ENCODE results near the genes NRG2, SRA1 and PCDHB8.

- PRO-cap = no peak
Observed at GRCh38 chr5:139511753-139511973, 29.1 kb upstream of the STING1 start.

- PRO-cap = bidirectional peak, plus-strand start at chr5:139543566, minus-strand start at chr5:139543441
Observed at GRCh38 chr5:139543253-139543991, 17.7 kb upstream of the UBE2D2 start.

DNA sequence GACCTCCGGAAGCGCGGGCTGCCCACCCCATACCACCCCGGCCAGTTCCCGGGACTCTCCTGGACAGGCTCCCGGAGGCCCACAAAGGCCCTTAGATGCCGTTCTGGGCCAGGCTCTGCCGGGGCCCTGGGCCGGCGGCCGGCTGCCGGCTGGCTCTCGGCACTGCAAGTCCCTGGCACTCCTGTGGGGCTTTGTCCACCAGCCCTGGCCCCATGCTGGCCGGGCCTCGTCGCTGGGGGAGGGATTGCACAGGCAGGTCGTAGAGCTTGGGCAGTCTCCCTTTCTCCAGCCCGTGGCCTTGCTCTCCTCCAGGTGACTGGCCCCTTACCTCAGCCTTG lies 7.1 kb upstream of the PSD2 start:
- PRO-cap = unidirectional peak, minus-strand start at position 77 of the sequence; unidirectional peak, minus-strand start at position 179 of the sequence

DNA sequence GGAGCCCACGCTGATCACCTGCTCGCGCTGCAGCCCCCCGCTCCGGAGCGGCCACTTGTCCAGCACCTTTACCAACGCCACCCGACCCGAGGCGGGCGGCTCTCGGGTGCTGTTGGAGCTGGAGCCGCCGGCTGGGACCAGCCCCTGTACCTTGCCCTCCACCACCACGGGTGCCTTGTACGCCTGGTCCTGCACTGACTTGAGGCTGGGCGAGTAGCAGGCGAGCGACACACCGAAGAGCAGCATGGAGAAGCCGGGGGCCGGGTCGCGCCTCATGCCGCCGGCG lies 638 bp downstream of the NRG2 start:
- PRO-cap = no peak

GRCh38 chr5:140042804-140044032 lies at the start of gene NRG2:
Gene NRG2 (minus strand): TSS chr5:140043299.
- PRO-cap = bidirectional peak, plus-strand start at chr5:140043212, minus-strand start at chr5:140043028; bidirectional peak, plus-strand start at chr5:140043411, minus-strand start at chr5:140043271

- PRO-cap = no peak
Observed at GRCh38 chr5:140256152-140256831, 46.6 kb downstream of the PFDN1 start.

DNA sequence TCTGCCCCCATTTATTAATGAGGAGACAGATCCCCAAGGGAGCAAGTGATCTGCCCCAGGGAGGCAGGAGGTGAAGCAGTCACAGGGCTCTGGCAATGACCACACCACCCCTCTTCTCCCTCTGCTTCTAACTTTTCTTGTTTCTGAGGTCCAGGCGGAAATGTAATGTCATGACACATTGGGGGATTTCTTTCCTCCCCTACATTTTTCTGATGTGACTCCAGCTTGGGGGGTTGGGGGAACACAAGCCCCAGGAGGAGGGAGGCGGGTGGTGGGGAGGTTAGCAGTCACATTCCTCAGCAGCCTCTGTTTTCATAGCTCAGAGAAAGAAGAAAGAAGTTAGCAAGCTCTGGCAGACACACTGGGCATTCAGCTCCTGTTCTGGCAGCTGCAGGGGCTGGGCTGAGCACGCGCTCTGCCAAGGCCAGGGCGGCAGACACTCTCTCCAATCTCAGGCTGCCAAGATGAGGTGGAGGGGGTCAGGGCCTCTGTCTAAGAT lies 19.9 kb upstream of the PFDN1 start:
- PRO-cap = bidirectional peak, plus-strand start at position 374 of the sequence, minus-strand start at position 118 of the sequence

DNA sequence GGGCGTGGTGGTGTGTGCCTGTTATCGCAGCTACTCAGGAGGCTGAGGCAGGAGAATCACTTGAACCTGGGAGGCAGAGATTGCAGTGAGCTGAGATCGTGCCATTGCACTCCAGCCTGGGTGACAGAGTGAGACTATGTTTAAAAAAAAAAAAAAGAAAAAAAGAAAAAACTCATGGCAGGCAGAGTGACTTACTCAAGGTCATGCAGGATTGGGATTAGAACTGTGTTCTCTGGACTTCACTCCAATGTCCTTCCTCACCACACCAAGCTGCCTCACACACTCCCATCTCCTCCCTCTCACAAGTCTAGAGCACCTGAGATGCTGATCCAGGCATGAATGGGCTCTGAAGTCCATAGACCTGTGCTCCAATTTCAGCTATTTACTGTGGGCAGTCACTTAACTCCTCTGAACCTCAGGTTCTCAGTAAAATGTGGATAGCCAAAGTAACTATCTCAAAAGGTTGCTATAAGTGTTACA lies 2.4 kb downstream of the HBEGF start:
- PRO-cap = no peak

DNA sequence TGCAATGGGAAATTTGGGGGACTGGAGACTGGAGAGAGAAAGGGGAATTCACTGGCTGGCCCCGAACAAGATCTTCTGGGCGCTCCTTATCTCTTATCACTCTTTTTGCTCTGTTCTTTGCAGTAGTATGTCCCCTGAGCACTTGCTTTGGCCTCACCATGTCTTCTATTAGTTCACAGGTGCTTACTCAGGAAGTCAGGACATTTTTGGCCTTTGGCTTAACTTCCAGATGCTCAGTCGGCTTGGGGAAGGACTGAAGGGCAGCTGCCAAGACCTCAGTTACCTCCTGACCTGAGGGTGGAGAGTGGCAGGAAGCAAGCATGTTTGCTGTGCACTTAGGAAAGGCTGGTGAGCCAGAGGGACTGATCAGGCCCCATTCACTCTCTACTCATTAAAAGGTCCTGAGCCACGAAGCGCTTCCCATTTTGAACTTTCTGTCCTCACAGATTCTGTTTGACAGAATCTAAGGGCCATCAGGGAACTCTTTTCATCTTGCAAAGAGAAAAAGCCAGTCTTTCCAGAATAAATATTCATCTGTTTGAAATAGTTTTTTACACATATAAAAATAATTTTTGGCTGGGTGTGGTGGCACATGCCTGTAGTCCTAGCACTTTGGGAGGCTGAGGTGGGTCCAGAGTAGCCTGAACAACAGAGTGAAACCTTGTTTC lies 14.7 kb downstream of the SLC4A9 start:
- PRO-cap = no peak

GRCh38 chr5:140400505-140401195 lies 983 bp upstream of the ANKHD1 start:
- PRO-cap = unidirectional peak, minus-strand start at chr5:140400789; bidirectional peak, plus-strand start at chr5:140401247, minus-strand start at chr5:140400888

GRCh38 chr5:140438144-140438795 lies 36.6 kb downstream of the ANKHD1 start:
- PRO-cap = no peak

DNA sequence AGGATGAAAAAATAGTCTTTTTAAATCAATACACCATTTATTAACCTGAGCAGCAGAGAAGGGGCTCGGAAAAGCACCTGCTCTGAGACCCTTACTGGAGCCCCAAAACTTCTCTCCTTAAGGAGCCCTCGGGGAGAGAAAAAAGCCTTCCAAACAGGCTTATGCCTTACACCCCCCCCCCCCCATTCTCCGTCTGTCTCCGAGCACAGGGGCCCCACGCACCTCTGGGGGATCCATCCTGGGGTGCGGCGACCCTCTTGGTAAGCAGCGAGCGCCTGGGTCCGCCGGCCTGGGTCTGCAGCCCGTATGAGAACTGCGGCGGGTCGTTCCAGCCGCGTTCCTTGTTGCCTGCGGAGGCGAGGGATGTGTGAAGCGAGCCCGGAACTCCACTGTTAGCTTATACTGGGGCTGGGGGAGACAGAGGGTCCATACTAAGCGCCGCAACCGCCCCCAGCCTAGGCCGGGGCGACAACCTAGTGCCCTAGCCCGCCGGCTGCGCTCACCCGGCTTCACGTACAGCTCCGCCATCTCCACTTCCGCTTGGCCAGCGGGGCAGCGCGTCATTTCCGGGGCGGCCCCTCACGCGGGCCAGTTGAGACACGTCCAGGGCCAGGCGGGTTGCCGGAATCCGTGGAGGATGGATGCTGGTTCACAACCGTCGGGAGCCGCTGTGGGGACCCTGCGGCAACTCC lies at the start of gene SRA1:
Gene SRA1, minus strand, starts transcription at position 549 of the 692 bp plus-strand sequence.
- PRO-cap = bidirectional peak, plus-strand start at position 618 of the sequence, minus-strand start at position 509 of the sequence

- PRO-cap = no peak
Observed at GRCh38 chr5:140568806-140569698, 4.4 kb downstream of the SLC35A4 start.

- PRO-cap = no peak
Observed at GRCh38 chr5:140570957-140571706, 6.5 kb downstream of the SLC35A4 start.

DNA sequence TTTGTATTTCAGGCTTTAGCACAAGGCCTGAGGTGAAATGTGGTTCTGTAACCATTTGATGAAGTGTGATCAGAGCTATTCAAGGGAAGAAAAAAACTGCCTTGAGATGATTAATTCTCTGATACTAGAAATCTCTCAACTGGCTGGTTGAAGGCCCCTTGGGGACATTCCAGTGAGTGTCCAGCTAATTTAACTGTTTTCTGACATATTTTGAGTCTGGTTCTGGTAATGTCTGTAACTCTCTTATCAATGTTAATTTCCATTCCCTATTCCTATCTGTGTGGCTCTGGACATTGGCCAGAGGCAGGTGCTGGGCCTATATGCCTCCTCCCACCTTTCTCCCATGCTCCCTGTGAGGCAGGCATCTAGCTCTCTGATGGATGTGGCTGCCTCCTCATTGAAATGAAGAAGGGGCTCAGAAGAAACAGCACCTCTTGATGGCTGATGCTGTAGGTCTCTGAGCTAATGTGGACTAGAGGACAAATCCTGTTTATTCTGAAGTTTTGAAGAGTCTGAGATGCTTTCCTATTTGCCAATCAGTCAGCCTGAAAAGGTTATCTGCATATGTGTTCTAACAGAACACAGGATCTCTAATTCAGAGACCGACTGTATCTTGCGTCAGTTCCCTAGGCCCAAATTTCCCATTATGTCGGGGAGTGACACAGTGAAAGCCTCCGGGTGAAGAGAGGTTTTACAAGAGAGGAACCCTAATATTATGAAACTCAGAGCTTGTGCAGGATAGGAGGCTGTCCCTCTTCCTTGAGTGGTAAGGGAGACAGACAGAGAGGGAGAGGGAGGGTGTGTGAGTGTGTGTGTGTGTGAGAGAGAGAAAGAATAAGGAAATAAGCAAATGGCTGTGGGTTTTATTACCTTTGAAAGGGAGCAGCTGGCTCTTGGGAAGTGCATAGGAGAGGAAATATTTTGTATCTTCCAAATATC lies 2.2 kb downstream of the CD14 start:
- PRO-cap = no peak

GRCh38 chr5:140701951-140702215 lies 1.6 kb downstream of the ZMAT2 start:
- PRO-cap = no peak

DNA sequence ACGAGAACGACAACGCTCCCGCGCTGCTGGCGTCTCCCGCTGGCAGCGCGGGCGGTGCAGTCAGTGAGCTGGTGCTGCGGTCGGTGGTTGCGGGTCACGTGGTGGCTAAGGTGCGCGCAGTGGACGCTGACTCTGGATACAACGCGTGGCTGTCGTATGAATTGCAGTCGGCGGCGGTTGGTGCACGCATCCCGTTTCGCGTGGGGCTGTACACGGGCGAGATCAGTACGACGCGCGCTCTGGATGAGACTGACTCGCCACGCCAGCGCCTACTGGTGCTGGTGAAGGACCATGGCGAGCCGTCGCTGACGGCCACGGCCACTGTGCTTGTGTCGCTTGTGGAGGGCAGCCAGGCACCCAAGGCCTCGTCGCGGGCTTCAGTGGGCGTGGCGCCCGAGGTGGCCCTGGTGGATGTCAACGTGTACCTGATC lies 2.0 kb downstream of the PCDHA10 start:
- PRO-cap = no peak

DNA sequence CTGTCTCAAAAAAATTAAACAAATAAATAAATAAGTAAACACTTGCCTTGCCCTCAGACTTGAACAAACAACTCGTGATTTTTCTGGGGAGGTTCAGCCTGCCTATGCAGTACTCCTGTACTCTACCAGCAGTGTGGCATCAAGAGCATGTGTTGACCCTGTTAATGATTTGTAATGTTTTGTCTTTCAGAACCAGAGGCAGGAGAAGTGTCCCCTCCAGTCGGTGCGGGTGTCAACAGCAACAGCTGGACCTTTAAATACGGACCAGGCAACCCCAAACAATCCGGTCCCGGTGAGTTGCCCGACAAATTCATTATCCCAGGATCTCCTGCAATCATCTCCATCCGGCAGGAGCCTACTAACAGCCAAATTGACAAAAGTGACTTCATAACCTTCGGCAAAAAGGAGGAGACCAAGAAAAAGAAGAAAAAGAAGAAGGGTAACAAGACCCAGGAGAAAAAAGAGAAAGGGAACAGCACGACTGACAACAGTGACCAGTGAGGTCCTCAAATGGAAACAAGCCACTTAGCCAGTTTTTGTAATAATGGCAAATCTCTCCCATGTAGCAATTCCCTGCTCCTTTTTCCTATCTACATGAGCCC lies 41.6 kb upstream of the PCDHB1 start:
- PRO-cap = no peak

DNA sequence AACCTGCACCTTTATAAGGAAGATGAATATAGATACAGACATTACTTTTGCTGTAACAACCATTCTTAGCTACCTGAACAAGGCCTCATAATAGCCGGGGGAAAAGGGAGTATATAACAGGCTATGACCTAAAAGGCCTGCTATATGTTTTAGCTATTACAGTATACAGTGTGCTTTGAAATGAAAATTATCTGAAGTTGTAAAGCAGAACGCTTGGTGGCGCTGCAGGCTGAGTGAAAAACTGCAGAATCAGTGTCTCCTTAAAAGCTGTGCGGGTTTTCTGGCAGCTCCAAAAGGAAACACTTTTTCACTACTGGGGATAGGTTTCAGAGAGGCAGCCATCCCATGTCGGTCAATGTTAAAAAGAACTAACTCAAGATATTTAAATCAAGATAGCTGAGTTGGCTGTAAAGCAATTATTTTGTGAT lies 5.7 kb downstream of the PCDHB6 start:
- PRO-cap = no peak

GRCh38 chr5:141177449-141178261 lies at the start of gene PCDHB8:
Gene PCDHB8 (plus strand): TSS chr5:141177790.
- PRO-cap = no peak

All from ReNcell CX (cell line).